Gastrocnemius medialis (tissue), 3 donors: ENCODE measurements around the gene CAMK2A.

DNA sequence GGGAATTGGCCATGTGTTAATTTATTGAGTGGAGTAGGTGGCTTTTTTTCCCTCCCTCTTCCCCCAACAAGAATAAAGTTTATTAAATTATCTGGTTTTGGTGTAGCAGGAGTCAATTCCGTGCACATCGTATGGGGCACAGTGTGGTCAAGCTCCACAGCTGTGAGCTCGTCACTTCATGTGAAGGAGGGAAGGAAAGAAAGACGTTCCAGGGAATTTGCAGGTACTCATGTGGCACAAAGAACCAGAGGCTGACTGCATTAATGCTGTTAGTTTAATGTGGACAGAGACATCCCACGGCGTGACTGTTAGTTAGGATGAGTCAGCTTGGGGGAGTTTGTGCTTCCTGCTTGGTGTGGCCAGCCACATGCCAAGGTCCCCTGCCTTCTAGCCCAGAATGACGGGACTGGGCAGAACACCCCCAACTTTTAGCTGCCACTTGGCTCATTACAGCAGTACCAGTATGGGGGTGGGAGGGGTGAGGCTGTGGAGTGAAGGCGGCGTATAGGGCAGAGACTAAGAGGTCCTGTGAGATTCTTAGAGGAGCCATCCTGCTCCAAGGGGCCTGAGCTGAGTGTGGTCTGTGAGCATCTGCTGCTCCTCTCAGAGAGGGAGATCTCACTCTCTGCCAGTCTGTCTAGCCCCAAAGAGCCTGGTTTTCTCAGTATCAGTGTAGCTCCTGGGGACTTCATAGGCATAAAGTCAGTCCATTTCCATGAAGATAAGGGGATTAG, 33.1 kb downstream of the CSF1R start:
- PRO-cap, result no peak
- RAMPAGE, long total RNA, 3 experiments, result no peak in any of the 3 experiments

- PRO-cap, result bidirectional peak, plus-strand start at chr5:150153814, minus-strand start at chr5:150153651
- RAMPAGE, long total RNA, 3 experiments, result no peak in any of the 3 experiments
Measured at GRCh38 chr5:150153489-150154072, 2.1 kb downstream of the PDGFRB start.

GRCh38 chr5:150180548-150181384, 9.1 kb upstream of the SLC6A7 start:
- PRO-cap, result bidirectional peak, plus-strand start at chr5:150180775, minus-strand start at chr5:150180695
- RAMPAGE, long total RNA, 3 experiments, result no peak in any of the 3 experiments

- PRO-cap, result unidirectional peak, minus-strand start at chr5:150246606; bidirectional peak, plus-strand start at chr5:150247138, minus-strand start at chr5:150247029
- RAMPAGE, long total RNA, 3 experiments, result no peak in any of the 3 experiments
Measured at GRCh38 chr5:150246545-150247271, 42.9 kb downstream of the CAMK2A start.

GRCh38 chr5:150289571-150290171, at the start of gene CAMK2A:
Gene CAMK2A (minus strand): TSS chr5:150289773.
- PRO-cap, result no peak
- RAMPAGE, long total RNA, 3 experiments, result no peak in any of the 3 experiments

- PRO-cap, result no peak
- RAMPAGE, long total RNA, 3 experiments, result no peak in any of the 3 experiments
Measured at GRCh38 chr5:150291428-150291839, 1.9 kb upstream of the CAMK2A start.

GRCh38 chr5:150316846-150317663, 14.3 kb upstream of the ARSI start:
- PRO-cap, result no peak
- RAMPAGE, long total RNA, 3 experiments, result no peak in any of the 3 experiments

- PRO-cap, result no peak
- RAMPAGE, long total RNA, 3 experiments, result no peak in any of the 3 experiments
Measured at GRCh38 chr5:150339247-150339769, 18.2 kb upstream of the TCOF1 start.

DNA sequence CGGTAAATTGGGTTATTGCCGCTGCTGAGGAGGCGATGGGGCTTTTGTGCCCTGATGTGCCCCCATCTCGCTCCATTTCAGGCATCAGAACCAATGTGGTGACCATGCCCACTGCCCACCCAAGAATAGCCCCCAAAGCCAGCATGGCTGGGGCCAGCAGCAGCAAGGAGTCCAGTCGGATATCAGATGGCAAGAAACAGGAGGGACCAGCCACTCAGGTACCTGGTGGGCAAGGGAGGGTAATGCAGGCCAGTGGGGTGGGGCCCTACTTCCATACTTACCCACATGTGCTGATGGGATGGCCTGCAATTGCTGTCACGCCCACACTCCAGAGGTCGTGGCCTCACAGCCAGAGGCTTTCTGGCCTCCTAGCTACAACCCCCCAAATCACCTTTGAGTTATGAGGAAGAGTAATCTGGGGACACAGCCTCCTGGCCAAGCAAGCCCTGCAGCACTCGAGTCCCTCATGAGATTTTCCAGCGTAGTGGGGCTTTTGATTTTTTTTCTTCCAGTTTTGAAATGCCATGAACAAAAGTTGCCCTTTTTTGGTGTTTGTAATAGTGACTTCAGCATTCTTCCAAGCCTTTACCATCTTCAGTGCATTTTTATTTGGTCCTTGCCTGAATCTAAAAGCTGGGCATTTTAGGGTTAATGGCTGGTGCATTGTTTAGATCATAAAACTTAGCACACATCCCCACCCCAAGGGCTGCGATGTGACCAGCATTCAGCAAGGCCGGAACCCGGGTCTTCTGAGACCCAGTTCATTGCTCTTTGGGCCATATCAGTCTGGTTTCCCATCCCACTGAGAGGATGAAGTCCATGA, 22.7 kb downstream of the CD74 start:
- PRO-cap, result no peak
- RAMPAGE, long total RNA, 3 experiments, result no peak in any of the 3 experiments

DNA sequence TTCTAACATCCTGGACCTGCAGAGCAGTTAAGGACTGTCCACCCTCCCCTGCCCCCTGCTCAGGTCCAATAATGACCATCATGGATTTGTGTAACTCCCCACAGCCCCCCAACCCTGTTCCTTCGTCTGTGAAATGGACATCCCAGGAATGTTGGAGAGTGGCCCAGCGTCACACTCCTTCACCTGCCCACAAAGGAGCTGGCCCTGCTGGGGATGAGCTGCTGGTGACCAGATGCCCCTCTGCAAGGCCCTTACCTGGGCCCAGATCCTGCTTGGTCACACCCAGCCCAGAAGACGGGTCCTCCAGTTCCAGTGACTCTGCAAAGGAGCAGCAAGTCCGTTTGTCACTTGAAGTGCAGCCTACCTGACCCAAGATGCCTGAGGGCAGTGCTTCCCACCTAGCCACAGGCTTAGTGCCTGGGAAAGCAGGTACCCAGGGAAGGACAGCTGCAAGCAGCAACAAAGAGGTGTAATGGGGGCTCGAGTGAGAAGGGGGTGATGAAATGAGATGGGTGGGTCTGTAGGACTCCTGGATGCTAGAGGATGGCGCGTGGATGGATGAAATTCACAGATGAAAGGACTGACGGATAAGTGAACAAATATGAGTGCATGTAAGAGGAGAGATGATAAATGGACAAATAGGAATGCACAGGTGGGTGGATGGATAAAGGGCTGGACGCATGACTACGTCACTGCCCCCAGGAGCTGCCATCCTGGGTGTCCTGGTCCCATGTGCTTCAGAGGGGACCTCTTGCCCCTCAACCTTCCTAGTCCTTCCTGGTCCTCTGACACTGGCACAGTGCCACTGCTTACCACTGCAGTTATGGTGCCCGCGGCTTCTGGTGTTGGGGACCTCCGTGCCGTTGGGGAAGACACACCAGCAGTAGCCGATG, 10.2 kb downstream of the CD74 start:
- PRO-cap, result no peak
- RAMPAGE, long total RNA, 3 experiments, result no peak in any of the 3 experiments

GRCh38 chr5:150465824-150466382, 16.4 kb upstream of the RPS14 start:
- PRO-cap, result no peak
- RAMPAGE, long total RNA, 3 experiments, result no peak in any of the 3 experiments

- PRO-cap, result no peak
- RAMPAGE, long total RNA, 3 experiments, result no peak in any of the 3 experiments
Measured at GRCh38 chr5:150473051-150473307, 23.4 kb upstream of the RPS14 start.

DNA sequence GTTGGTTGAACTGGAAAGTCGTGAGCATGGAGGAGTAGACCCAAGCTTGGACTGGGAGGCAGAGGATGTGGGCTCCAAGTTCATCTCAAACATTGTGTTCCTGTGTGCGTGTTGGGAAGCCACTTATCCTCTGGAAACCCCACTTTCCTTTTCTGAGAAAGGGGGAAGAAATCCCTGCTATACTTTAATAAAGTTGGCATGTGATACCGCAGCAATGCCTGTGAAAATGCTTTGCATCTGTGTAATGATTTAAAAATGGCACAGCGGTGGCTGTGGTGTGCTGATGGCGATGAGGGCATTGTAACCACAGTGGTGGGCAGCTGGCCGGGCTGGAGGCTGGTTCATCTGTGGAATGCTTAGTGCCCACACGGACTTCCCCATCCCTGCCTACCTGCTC, 3.1 kb upstream of the NDST1 start:
- PRO-cap, result no peak
- RAMPAGE, long total RNA, 3 experiments, result no peak in any of the 3 experiments

DNA sequence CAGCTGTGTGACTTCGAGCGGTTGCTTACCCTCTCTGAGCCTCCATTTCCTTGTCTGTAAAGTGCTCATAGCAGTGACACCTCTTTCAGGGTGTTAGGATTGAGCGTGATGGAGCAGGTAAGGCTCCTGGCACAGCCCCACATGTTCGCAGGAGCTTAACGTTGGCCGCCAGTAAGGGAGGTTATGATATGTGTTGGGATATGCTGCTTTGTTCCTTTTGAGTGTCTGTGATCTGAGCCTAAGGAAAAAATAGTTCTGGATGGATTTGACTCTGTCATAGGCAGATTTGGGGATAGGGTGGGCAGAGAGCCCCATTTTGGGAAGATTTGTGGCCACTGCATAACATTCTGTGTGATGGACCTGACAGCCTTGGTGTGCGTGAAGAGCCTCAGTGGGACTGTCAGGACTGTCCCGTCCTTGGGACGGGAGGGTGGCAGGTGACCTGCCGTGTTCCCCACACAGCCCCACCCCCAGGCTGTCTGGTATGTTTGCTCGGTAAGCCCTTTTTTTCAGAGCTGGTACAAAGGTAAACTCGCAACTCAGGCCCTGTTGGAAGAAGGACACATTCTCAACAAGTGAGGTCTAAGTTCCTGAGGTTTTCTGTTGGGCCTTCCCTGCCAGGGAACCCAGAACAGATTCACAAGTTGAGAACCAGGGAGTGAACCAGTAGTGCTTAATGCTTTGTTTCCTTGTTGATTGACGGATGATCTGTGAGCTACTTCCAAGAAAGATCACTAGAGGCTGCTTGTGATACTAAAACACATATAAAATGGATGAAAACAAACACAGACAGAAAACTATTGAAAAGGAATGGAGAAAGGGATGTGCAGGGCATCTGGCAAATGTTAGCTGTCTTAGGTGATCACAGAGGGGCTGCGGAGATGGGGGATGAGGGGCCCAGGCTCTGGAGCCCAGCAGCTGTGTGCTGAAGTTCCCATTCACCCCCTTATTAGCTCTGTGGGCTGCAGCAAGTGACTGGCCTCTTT, 2.5 kb downstream of the NDST1 start:
- PRO-cap, result no peak
- RAMPAGE, long total RNA, 3 experiments, result no peak in any of the 3 experiments

GRCh38 chr5:150522240-150523271, 14.6 kb downstream of the NDST1 start:
- PRO-cap, result no peak
- RAMPAGE, long total RNA, 3 experiments, result no peak in any of the 3 experiments

DNA sequence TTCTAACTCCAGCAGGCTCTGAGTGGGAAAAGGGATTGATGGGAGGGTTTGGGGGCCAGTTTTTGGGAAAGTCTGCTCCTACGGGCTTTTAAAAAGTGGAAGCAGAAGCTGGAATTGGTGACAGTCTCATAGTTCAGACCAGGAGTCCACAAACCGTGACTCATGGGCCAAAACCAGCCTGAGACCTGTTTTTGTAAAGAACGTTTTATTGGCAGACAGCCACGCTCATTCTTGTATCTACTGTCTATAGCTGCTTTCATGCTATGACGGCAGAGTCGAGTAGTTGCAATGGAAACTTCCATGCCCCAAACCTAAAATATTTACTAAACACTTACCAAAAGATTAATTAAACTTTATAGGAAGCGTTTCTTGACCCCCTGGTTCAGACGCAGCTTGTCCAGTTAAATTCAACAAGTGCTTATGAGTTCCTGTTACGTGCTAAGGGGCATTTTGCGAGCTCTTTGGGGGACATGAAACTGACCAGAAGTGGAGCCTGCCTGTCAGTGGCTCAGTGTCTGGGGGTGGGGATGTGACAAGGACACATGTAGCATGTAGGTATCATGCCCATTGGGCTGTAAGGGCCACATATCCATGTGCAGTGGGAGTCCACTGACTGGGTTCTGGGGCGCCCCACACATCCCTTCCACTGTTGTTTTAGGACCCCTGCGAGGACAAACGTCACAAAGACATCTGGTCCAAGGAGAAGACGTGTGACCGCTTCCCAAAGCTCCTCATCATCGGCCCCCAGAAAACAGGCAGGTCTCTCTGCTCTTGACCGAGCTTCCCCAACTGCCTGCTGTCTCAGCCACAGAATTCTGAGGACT, 33.2 kb downstream of the NDST1 start:
- PRO-cap, result no peak
- RAMPAGE, long total RNA, 3 experiments, result no peak in any of the 3 experiments

GRCh38 chr5:150557078-150558374, 49.6 kb downstream of the NDST1 start:
- PRO-cap, result no peak
- RAMPAGE, long total RNA, 3 experiments, result no peak in any of the 3 experiments

- PRO-cap, result no peak
- RAMPAGE, long total RNA, 3 experiments, result no peak in any of the 3 experiments
Measured at GRCh38 chr5:150580315-150580603, 60.2 kb upstream of the SYNPO start.

DNA sequence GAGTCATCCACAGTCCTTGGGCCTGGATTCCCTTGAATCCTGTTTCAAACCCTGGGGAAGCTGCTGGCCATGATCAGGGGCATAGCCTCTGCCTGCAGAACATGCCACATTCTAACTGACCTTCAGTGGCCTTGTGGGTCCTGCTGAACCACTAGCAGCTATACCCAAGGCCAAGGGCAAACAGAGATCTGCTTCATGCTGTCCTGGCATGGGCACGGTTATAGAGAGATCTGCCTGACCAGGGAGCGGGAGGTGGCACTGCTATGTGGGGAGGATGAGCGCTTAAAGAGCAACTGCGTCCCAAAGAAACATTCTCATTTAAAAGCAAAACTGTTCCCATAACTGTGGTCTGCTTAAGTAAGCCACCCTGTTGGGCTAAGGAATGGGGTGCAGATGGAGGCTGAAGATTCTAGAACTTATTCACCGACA, 36.5 kb upstream of the SYNPO start:
- PRO-cap, result no peak
- RAMPAGE, long total RNA, 3 experiments, result no peak in any of the 3 experiments

DNA sequence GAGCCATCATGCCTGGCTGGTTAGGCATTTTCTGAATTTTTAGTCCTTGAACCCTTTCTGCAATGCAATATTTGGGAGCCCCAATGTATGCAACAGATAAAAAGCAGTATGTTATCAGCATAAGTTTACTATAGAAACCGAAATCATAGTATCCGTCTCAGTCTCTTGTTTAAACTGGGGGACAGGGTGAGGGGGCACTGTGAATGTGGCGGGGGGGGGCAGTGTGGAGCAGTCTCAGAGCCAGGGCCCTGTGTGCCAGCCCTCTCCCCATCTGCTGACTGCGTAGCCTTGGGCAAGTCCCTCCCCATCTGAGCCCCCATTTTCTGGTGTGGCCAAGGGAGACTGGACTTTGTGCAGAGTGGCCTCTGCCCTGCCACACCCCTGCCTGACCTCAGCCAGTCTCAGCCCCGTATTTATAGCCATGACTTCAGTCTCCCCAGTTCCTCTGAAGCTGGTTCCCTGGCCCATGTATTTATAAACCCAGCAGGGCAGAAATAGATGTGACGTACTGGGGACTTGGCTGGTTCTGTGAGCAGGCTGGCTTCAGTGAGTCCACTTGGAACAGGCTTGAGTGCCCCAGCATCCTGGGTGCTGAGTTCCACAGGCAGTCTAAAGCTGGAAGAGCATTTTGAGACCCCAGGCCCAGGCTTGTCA, 30.8 kb upstream of the SYNPO start:
- PRO-cap, result bidirectional peak, plus-strand start at position 555 of the sequence, minus-strand start at position 387 of the sequence
- RAMPAGE, long total RNA, 3 experiments, result no peak in any of the 3 experiments